Paraaortic lymph node (tissue), 1 donor: ENCODE results near the genes PRM3 and PRM2.

- PRO-cap, result no peak
Measured at GRCh38 chr16:10737928-10738664, 5.5 kb upstream of the NUBP1 start.

DNA sequence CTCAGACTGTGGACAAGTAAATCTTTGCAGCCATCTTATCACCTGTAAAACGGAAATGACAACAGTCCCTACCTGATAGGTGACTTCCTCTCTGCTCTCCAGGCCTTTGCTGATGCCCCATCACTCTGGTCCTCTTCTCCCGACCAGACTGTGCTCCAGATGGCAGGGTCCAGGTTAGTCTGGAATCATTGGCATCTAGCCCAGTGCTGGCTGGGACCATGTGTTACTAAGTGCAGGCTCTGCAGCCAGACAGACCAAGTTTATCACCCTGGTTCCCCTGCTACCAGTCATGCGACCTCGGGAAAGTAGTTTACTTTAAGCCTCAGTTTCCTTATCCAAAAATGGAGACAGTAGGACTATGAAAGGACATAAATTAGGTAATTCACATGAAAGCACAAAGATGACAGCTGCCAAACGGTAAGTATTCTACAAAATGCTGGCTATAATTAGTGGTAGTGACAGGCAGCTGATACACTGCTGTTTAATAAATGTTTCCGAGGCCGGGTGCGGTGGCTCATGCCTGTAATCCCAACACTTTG is 1.7 kb upstream of the NUBP1 start:
- PRO-cap, result no peak

GRCh38 chr16:10877524-10878237 is 679 bp downstream of the CIITA start:
- PRO-cap, result no peak

DNA sequence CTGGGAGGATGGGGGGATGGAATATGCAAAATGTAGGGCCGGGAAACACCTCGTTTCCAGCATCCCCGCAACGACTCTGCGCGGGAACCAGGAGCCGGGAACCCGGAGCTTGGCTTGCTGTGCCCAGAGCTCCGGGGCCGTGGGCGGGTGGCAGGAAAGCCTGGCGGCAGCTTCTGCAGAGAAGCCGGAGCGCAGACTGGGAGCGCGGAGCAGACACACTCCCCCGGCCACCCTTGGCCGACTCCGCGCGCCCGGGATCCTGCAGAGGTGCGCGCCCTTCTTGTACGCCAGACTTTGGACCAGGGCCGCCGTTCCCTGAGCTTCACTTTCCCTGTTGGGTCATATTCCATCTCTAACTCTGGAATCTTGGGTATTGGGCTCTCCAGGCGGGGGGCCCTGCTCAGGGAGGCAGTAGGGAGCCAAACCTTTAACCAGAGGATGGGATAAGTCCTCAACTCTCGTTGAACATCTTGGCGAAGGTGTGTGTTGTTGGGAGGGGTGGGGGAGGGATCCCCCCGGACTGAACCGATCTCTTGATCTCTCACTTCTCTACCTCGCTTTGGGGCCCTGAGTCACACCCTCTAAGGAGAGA is 2.2 kb downstream of the CIITA start:
- PRO-cap, result no peak

DNA sequence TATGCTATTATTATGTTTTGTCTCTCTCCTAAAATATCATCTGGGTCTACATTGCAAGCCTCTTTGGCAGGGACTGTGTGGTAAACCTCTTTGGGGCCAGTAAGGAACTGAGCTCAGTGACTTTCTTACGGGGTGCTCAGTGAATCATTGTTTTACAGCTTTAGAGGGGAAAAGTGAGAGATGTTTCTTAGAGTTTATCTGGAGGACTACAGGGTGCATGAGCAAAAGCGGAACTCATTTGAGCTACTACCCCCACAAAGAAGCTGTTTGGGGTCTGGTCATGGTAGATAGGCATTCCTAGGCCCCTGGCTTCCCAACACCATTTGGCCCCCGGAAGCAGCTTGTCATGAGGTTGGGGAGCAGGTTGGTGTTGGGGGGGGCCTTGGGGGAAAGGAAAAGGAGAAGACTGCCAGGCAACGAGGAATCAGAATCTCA is 9.9 kb downstream of the CIITA start:
- PRO-cap, result unidirectional peak, plus-strand start at position 190 of the sequence

DNA sequence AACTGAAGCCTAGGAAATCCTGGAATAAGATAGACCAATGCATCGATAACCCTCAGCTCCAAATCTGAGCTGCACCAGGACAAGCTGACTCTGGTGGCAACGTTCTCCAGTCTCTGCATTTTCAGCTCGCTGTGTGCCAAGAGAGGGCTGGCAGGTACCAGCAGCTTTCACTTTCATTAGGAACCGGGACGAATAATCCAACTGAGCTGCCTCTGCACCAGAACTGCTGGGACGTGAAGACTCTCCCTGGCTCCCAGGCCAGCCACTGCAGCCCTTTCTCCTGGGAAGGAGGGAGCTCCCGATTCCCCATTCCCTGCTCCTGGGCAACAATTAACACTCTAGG is 4.8 kb downstream of the DEXI start:
- PRO-cap, result unidirectional peak, plus-strand start at position 220 of the sequence

DNA sequence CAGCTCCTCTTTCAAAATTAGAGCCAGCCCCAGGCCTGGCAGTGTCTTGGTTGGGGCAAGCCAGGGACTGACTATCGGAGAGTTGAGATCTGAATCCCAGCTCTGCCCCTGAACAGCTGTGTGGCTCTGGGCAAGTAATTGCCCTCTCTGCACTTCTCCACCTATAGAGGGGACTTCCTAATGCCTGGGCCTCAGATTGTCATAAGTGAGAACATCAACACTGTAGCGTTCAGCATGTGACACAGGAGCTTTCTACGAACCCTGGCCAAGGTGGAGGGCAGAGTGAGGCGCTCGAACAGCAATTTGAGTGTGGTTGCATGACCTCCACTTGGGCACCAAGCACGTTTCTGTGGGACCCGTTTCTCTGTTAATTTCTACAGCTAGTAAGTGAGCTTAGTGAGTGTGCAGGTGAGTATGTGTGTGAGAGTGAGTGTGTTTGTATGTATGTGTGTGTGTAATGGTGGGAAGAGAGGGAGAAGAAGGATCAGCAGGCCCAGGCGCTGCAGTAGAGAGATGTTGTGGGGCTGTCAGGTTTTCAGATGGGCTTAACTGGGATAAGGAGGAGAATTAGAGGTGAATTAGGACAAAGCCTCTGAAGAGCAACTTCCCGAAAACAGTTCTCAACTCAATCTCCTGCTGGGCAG is 63.1 kb downstream of the CLEC16A start:
- PRO-cap, result no peak

DNA sequence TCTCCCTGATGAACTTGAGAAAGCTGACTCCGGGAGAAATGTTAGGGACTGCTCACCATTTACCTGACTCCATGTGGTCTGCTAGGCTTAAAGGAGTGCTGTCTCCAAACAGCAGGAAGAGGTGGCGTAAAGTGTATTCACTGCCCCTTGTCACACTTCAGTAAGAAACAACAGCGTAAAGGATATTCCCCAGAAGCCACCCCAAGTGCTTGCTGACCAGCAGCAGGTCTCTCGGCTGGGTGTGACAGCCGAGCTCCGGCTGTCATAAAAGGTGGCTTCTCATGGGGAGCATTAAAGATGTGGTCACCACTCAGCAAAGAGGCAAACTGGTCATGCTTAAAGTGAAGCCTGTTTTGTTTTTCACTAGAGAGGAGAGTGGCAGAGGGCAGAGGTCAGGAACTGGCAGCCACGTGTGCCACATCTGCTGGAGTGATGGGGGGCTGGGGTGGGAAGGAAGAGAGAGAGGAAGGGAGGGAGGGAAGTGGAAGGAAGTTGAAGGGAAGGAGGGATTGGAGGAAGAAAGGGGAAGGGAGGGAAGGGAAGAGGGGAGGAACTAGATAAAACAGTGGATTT is 119.2 kb downstream of the CLEC16A start:
- PRO-cap, result no peak

- PRO-cap, result no peak
Measured at GRCh38 chr16:11106788-11107239, 149.2 kb downstream of the SOCS1 start.

DNA sequence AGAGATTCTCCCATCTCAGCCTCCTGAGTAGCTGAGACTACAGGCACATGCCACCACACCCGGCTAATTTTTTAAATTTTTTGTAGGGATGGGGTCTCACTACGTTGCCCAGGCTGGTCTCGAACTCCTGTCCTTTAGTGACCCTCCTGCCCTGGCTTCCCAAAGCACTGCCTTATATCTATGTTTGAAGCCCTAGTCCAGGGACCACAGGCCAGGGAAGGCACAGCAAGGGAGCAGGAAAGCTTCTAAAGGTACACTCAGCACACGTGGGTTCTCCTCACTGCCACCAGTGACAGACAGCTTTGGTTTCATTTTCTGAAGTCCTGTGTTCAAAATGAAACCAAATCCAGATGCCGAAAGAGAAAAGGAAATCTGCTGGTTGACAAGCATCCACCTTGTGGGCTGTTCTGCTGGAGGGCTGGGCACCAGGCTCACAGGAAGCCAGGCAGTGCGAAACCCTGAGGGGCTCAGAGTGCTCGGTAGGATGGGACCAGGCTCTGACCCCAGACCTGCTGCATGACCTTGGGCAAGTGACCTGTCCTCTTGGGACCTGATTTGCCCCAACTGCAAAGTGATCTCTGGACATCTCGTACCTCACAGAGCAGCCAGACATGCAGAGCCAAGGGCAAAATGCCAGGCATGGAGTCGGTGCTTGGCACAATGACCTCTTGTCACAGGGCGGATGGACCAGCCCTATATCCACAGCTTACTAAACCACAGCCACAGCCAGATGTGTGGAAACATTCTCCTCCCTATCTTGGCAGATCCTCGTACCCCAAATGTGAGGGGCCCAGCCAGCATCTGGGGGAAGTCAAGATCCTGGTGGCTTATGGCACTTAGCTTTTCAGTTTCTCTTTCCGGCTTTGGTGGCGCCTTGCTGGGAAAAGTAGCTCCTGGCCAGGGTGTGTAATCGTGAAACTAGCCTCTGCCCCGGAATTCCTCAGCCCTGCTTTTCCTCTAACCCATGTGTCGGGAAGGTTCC is 2.8 kb upstream of the SOCS1 start:
- PRO-cap, result no peak

- PRO-cap, result no peak
Measured at GRCh38 chr16:11273562-11274123, at the start of gene PRM3. TSS of gene PRM3 (minus strand) at chr16:11273629.

DNA sequence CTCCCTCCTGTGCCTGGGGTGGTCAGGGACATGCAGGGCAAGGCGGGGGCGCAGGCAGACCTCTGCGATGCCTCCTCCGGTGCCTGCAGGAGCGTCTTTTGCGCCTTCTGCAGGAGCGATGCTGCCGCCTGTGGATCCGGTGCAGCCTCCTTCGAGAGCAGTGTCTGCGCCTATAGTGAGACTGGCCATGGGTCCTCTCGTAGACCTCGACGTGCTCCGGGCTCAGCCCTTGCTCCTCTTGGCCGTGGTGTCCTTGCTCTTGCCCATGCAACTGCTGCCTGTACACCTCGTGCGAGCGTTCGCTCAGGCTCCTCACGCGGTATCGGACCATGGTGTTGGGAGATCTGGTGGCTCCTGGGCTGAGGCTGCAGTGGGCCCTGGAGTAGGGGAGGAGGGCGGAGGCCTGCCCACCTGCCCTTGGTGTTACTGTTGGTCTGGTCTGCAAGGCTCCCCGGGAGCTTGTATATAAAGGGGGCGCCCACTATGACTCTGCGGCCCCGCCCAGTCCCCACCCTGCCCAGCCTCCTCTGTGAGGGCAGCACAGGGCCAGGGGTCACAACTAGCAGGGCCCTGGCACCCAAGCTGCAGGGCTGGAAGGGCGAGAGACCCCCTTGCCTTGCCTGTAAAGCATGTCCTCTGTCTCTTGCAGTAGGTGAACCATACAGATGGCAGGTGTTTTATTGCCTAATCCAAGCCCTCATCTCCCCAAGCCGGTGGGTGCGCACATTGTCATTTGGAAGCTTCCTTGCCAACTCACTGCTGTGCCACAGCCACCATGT is at the start of gene PRM2:
TSS of gene PRM2 (minus strand) at position 441 of the 779 bp plus-strand sequence.
- PRO-cap, result no peak

- PRO-cap, result no peak
Measured at GRCh38 chr16:11297141-11297493, 16.0 kb upstream of the PRM1 start.

- PRO-cap, result no peak
Measured at GRCh38 chr16:11308699-11309297, 27.7 kb upstream of the PRM1 start.

DNA sequence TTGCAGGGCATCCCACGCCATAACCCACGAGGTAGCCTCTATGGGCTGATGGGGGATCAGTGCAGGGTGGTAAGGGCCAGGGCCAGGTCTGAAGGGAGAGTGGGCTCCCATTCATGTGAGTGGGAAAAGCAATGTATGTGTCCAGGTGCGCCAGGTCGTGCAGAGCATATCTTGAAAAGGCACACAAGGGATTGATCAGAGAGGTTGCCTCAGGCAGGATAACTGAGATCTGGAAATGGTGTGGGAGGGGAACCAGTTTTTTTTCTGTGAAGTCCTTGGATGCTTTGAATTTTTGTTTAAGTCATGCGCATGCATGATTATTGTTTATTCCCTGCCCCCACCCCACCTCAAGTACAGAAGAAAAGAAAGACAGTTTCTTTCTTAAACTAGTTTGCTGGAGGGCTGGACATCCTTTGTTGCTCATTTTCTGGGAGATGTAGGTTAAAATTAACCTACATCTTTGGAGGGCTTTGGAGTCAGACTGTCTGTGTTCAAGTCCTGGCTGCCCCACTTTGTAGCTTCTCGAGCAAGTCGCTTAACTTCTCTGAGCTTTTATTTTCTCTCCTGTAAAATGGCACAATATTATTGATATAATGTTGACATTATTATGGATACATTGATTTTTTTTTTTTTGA is 32.0 kb upstream of the RMI2 start:
- PRO-cap, result no peak

DNA sequence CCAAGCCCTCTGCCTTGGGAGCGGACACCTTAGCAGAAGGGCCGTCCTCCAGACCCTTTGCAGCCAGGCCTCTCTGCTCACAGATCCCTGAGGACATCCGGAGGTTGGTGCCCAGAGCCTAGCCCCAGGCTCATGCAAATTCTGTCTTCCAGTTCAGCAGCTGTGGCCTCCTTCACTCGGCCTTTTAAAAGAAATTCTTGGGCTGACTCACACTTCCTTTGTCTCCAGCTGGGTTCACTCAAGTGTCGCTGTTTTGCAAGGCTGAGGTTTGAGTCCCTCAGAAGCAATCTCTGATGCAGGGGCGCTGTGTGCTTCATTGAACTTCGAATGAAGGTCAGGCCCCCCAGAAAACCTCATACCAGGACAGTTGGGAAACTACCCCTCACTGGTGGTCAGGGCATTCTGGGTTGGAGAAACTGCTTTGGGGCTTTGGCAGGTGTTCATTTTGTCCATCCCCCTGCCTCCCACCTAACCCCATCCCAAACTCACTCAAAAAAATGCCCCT is 16.7 kb upstream of the RMI2 start:
- PRO-cap, result no peak

GRCh38 chr16:11484689-11485286 is 42.3 kb downstream of the ENSG00000188897 start:
- PRO-cap, result no peak

- PRO-cap, result unidirectional peak, plus-strand start at chr16:11560683; bidirectional peak, plus-strand start at chr16:11560962, minus-strand start at chr16:11560827
Measured at GRCh38 chr16:11560414-11561456, 26.0 kb downstream of the LITAF start.

DNA sequence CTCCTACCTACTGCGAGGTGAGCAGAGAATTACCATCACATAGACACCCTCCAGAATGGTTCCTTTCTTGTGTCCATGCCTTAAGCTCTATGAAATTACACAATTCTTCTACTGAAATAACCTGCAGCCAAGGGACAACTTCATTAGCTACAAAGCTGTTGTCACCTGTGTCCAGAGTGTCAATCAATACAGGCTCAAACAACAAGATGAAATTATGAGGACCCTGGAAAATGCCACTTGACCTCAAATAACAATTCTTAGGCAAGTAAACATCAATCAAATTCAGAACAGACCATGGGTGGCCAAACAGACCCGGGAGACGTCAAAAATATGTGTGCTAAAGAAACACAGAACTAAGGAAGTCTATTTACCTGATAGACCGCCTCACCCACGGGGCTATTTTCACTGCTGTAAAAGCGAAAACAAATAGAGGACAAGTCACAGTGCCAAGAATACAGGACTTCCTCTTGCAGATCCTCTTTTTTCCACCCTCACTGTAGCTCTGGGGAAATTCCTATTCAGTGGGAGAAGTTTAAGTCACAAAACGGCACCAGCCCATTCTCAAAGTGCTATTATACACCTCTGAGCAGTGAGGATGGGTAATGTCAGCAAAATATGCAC is 2.8 kb downstream of the LITAF start:
- PRO-cap, result bidirectional peak, plus-strand start at position 441 of the sequence, minus-strand start at position 392 of the sequence

GRCh38 chr16:11612046-11613067 is 25.6 kb upstream of the LITAF start:
- PRO-cap, result no peak